GM06990 (cell line): ENCODE measurements around a stretch of chr16.

DNA sequence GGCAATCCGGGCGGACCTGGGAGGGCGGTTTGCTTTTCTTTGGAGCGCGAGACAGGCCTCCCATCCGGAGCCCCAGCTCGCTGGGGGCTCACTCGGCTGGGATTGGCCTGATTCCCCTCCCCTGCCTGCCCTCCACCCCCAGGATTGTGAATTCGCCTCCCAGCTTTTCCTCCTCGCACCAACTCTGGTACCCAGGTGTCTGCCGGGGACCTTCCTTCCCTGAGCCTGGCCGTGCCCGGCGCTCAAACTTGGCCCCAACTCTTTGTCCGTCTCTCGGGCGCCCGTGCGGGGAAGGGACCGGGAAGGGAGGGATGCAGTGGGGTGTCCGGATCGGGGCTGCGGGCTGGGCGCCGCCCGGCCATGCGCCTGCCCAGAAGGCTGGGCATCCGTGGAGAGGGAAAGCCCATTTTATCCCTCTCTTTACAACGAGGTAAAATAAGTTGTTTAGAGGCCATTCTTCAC lies 518 bp upstream of the MAF start:
- RRBS: 7% methylated on average over 17 of the region's 29 CpGs

GRCh38 chr16:79772098-79772396 lies 171.5 kb upstream of the MAF start:
- RRBS: no CpG with 5 or more reads among the region's 2 CpGs

GRCh38 chr16:80023808-80024094 lies 423.2 kb upstream of the MAF start:
- RRBS: no CpG with 5 or more reads among the region's 1 CpG

DNA sequence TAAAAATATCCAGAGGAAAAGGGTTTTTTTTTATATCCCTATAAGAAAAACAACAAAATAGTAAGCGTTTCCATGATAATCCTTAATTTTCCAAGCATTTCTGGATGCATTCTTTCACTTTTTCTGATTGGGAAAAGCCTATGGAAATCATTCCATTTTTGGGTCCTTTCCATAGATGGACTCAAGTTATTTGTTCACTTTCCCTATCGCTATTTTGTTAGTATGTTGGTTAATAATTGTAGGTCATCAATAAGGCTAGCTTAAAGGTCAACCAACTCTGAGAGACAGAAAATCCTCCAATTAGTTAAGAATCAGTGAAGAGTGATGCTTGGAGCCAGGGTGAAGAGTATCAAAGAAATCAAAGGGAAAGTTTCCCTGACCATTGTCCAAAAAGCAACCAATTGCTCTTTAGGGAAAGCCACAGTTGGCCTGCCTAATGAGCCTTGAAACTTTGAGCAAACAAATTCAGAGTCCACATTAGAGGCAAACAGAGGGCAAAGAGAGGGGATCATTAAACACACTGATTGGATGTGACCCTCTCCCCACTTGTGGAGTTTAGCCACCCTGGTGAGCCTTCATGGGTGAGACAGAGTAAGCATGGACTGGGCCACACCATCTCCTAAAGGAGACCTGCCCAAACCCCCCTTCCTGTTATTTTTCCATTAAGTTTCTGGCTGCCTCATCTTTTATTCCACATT lies 133.4 kb upstream of the DYNLRB2 start:
- RRBS: no CpG with 5 or more reads among the region's 2 CpGs

DNA sequence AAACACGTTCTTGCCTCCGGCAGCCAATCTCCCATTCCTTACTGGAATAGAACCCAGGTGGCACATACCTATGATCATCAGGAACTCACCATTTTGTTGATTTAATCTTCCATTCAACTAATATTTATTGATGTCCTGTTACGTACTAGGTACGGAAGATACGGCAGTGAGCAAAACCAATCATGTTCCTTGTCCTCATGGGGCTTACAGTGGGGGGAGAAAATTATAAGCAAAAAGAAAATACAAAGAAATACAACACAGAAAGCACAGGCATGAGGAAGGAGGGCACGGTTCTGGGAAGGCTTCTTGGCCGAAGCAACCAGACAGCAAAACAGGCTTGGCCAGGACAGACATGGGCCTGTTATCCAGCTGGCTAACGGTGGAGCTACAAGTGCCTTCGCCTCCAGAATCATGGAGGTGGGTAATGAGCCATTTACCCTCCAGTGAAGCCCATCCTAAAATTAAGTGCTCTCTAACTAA lies 33.5 kb upstream of the CDYL2 start:
- RRBS: no CpG with 5 or more reads among the region's 9 CpGs

GRCh38 chr16:81036020-81036898 lies 617 bp downstream of the ATMIN start:
- RRBS: 2% methylated on average over 48 of the region's 79 CpGs

- RRBS: no CpG with 5 or more reads among the region's 2 CpGs
Observed at GRCh38 chr16:81039296-81039723, 3.7 kb downstream of the ATMIN start.

GRCh38 chr16:81061162-81061726 lies 15.8 kb downstream of the C16orf46 start:
- RRBS: no CpG with 5 or more reads among the region's 12 CpGs

- RRBS: no CpG with 5 or more reads among the region's 4 CpGs
Observed at GRCh38 chr16:81266099-81266638, 27.7 kb downstream of the BCO1 start.

GRCh38 chr16:81315505-81316174 lies 878 bp downstream of the GAN start:
- RRBS: 3% methylated on average over 35 of the region's 55 CpGs

- RRBS: no CpG with 5 or more reads among the region's 6 CpGs
Observed at GRCh38 chr16:81340737-81341430, 26.1 kb downstream of the GAN start.

DNA sequence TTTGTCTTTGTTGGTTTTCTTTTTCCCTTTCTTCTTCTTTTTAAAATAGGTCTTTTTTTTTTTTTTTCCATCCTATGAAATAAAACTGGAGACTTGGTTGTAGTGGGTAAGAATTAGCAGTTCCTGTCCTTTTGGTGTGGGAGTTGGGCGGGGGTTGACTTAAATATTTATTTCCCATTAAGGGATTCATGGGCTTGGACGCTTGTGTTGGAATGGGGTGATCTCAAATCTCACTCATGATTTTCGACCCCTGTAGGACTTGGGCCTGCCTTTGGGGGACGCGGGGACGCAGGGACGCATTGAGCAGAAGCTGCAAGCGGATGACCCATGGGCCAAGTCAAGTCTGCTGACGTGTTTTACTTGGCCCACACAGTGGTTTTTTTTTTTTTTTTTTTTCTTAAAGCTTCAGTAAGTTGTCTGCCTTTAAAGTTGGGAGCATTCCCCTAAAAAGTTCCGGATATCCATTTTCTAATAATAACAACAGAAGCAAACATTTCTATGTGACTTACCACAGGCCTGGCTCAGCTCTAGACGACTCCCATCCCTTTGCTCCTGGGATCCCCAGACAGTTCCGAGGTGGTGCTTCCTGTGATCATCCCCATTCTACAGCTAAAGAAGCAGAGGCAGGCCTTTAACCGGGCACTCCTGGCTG lies 29.0 kb downstream of the CMIP start:
- RRBS: no CpG with 5 or more reads among the region's 13 CpGs

- RRBS: no CpG with 5 or more reads among the region's 14 CpGs
Observed at GRCh38 chr16:81482652-81483190, 38.1 kb downstream of the CMIP start.

- RRBS: no CpG with 5 or more reads among the region's 11 CpGs
Observed at GRCh38 chr16:81521976-81522874, 77.6 kb downstream of the CMIP start.

DNA sequence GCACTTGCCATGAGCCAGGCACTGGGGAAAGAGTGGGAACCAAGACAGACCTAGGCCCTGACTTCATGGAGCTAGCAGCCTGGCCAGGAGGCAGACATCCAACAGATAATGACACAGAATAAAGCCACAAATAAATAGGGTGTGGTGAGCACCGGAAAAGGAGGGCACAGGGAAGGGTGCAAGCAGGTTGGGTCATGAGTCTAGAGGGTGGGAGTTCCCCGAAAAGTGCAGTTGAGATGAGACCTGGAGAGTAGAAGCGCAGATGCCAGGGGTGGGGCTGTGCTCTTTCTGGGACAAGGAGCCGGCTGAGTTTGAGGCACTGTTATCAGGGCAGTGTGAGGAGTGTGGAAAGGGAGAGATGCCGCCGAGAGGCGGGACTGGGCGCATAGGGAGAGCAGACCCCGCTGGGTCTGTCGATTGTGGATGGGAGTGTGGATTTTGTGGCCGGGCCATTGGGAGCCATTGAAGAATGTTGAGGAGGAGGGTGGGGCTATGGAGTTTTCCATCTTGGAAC lies 162.1 kb downstream of the CMIP start:
- RRBS: no CpG with 5 or more reads among the region's 11 CpGs

GRCh38 chr16:81638423-81639033 lies 140.6 kb upstream of the PLCG2 start:
- RRBS: 84% methylated on average over 5 of the region's 16 CpGs

DNA sequence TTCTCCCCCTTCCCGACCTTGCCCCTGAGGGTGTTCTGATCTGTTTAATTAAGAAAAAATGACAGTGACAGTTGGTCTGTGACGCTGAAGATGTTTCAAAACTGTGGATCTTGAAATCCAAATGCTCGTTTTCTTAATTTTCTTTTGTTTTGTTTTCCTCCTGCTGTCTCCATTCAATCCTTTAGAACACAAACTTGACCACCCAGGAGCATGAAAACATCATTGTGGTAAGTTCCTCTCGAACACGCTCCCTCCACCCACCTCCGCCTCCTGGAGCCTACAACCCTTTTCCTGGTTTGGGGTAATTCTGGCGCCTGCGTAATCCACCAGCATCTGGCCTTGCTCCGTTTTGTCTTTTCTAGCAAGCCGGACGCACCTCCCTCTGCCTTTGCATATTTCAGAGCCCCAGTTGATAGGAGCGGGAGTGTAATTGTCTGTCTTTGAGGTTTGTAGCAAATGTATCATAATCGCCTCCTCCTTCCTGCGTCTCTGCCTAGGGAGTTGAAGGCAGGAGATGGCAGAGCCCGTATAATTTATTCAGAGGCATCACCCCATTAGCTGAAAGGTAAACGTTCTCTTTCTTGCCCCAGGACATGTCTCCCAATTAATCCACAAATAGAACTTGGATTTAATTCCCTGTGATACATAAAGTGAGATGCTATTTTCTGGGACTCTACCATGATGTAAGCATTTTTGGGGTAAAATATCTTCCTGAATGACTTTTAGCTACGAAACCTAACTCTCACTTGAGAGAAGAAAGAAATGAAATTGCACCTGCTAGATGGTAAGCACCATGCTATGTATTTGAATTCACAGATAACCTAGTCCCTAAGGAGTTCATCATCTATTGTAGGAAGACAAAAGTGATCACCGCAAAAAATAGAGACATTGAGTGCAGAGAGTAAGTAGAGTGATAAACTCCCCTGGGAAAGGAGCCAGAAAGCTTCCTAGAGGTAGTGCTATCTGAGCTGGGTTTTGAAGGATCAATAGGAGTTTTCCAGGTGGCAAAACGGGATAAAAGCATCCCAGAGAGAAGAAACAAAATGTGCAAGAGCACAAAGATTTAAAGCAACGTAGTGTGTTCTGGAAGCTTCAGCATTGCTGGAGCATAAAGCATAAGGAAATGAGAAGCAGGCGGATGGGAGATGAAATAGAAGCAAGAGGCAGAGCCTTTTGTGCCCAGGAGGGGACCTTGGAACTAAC lies 121.1 kb upstream of the PLCG2 start:
- RRBS: no CpG with 5 or more reads among the region's 21 CpGs

DNA sequence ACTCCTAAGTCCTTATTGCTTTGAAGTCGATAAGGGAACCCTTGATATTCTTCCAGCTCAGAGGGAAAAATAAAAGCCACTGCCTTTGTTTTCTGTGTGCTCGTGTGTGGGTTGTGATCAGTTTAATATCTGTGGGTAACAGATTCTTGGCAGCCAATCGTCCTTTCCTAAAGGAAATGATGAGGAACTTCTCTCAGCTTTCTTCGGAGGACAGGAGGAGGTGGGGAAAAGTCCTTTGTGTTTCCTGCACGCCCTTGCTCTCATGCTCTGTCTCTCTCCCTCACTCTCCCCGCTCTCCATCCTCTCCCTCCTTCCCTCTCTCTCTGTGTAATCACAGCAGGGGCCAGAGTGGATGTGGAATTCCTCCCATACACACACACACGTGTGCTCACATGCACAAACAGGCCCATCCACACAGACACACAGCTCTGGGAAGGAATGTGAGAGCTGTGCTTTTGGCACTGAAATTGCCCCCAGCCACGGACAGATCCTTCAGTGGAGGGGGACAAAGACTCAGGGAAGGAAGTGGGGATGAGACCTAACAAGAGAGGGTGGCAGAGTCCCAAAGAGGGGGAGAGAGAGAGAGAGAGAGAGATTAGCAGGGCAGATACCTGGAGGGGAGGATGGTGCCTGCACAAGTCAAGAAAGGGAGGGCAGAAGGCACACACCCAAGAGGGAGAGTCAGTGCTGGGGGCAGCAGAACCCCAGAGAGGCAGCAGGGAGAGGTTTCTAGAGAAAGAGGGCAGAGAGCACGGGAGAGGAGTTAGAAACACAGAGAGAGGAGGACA lies 83.6 kb upstream of the PLCG2 start:
- RRBS: no CpG with 5 or more reads among the region's 9 CpGs

DNA sequence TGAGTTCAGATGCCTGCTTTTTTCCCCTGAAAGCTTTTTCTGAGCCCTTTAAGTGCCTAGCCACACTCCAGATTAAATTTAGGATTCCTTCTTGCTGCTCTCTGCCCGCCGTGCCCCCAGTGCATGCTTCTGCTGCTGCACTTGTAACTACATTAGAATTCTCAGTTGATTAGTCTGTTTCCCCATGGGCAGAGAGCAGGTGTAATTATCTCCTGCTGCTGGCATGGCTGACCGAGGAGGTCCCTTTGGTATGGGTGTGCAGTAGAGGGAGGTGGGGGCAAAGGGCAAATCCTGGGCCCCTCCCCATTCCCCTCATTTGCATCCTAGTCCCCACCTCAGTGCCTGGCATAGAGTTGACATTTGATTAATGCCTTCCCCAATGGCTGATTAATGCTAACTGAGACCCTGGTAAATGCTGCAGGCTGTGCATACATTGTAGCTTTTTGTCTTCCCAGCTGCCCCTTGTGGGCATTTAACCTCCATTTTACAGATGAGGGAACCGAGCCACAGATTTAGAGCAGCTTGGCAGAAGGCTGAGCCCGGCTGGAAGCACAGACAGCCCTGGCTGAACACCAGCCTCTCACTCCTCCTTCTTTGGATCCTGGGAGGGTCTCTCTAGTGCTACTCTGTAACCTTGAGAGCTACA lies 5.0 kb downstream of the PLCG2 start:
- RRBS: no CpG with 5 or more reads among the region's 5 CpGs

- RRBS: no CpG with 5 or more reads among the region's 26 CpGs
Observed at GRCh38 chr16:81785569-81786914, 7.0 kb downstream of the PLCG2 start.